ENCODE results near the genes MANEA, UFL1, NDUFAF4, COQ3 and CCNC.

- RAMPAGE, long total RNA: no peak
- RRBS: no CpG with 5 or more reads among the region's 5 CpGs
Measured at GRCh38 chr6:90195145-90195578, 101.5 kb downstream of the BACH2 start.

DNA sequence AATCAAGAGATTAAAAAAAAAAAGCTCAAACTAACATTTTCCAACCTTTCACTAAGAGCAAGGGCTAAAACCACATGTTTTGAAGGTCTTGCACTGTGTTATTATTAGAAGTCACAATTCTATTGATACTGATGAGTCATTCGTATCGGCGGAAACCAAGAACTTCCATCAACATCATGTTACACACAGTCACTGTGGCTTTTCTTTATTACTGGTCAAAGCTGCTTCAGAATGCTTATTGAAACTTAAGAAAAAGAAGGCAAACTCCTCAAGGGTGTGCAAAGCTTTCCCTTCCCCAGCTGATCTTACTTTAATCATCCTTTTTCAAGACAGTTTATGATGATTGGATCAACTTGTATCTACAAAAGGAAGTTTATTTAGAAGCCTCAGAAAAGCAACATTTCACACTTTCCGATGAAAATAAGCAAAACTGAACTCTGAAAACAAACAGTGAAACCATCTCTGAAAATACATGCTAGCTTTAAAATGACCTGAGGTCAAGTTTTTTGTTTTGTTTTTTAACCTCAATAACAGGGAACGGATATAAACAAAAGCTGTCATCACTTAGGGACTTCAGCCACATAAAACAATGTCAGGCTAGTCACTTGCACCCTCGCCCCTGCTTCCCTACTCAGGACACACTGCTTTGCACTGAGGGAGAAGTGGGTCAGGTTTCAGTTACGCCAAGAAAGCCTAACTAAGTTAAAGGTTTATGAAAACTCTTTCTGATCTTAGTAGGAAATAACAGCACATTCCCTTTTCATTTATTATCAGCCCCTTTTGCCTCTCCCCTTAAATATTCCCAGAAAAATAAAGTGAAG lies 11.7 kb downstream of the BACH2 start:
- RAMPAGE, long total RNA: no peak
- RRBS: no CpG with 5 or more reads among the region's 7 CpGs

DNA sequence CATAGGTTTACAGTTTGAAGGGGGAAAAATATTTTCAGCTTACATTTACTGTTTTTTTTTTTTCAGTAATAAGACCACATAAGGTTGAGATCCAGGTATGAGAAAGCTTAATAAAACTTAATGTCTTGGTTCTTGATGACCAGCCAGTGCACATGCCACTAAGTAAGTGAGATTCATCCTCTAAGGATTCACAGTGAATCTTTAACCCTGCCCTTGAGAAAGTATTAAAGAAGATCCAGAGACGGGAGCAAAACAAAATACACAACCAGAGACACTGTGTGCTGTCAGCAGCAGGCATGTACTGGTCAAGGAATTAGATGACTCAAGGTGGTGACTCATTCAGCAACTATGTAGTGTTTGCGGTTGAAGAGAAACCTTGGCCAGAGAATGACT lies 72.2 kb upstream of the BACH2 start:
- RAMPAGE, long total RNA: no peak
- RRBS: no CpG with 5 or more reads among the region's 2 CpGs

GRCh38 chr6:90439308-90439571 lies 142.6 kb upstream of the BACH2 start:
- RAMPAGE, long total RNA: no peak
- RRBS: no CpG with 5 or more reads among the region's 1 CpG

GRCh38 chr6:90701242-90701700 lies 114.4 kb upstream of the MAP3K7 start:
- RAMPAGE, long total RNA: no peak
- RRBS: no CpG with 5 or more reads among the region's 5 CpGs

DNA sequence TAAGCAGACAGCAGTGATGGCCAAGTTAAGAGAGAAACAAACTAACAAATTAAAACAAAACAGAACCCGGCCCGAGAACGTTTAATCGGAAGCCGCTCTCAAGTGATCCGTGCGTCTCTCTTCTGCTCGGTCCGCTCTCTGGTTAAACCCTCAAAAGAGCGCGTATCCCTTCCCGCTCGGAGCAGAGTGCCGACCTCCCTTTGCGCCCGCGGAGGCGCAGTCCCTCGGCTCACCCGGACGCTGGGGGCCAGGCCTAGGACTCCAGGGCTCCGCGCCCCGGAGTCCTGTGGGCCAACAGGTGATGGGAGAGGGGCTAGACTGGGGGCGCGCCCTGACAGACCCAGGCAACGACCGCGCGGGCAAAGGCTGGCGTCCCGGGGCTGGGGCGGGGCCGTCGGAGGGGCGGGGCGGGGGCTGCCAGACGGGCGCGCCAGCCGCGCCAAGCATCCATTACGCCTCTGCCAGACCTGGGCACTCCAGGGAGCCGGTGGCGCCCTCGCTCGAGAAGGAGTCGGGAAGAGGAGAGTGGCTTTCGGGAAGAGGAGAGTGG lies 2.8 kb downstream of the EPHA7 start:
- RAMPAGE, long total RNA: no peak
- RRBS: 1% methylated on average over 11 of the region's 49 CpGs

GRCh38 chr6:93417038-93417940 lies 2.1 kb downstream of the EPHA7 start:
- RAMPAGE, long total RNA: no peak
- RRBS: no CpG with 5 or more reads among the region's 57 CpGs

DNA sequence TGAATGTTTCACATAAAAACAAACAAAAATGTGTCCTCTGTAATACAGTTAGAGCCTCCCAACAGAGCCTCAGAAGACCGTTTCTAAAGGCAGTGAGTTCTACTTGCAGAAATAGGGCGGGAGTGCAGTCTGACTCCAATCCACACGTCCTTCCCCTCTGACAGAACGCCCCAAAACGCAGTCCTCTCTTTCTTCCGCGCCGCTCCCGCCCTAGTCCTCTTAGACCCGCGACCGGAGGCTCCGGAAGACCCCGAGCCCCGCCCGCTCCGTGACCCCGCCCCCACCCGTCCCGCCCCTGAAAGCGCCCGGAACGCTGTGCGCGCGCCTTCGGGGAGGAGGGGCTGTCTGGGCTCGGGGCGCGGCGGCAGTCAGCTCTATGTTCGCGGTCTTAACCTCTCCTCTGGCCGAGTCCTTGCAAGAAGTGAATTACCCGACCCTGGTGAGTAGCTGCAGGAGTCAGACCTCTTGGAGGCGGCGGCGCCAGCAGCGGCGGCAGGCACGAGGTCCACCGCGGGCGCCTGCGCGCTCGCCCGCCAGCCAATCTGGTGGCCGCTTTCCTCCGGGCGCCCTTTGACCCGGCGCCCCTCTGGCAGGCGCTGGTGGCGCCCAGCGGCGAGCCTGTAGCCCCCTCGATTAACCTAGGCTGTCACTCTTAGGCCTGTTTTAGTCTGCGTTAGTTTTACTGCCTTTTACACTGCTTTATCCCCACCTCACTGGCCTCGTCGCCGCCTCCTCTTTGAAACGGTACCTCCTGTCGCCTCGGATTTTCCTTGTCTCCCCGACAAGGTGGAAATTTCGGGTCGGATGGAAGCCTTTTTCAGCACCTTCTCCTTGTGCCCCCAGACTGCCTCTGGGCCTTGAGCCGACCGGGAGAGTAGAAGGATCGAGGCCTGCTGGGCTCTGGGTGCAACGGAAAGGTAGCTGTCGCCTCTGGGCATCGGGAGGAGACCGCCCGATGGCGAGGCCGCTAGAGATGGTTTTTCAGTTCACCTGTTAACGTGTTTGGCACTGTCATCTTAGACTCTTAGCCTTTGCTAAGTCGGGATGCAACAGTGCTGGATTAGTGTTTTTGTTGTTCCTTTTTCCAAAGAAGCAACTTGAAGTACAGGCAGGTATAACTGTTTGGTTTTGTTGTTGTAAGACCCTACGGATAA lies at the start of gene MANEA:
Gene MANEA (plus strand): TSS at position 336 of the 1,154 bp plus-strand sequence.
- RAMPAGE, long total RNA: start-site peak on the plus strand centred at position 336 of the sequence, 37 bp wide, 95 and 72 reads in 2 replicates
- RRBS: under 1% methylated on average over 6 of the region's 81 CpGs

GRCh38 chr6:96499757-96500095 lies 21.9 kb upstream of the UFL1 start:
- RAMPAGE, long total RNA: no peak
- RRBS: no CpG with 5 or more reads among the region's 3 CpGs

DNA sequence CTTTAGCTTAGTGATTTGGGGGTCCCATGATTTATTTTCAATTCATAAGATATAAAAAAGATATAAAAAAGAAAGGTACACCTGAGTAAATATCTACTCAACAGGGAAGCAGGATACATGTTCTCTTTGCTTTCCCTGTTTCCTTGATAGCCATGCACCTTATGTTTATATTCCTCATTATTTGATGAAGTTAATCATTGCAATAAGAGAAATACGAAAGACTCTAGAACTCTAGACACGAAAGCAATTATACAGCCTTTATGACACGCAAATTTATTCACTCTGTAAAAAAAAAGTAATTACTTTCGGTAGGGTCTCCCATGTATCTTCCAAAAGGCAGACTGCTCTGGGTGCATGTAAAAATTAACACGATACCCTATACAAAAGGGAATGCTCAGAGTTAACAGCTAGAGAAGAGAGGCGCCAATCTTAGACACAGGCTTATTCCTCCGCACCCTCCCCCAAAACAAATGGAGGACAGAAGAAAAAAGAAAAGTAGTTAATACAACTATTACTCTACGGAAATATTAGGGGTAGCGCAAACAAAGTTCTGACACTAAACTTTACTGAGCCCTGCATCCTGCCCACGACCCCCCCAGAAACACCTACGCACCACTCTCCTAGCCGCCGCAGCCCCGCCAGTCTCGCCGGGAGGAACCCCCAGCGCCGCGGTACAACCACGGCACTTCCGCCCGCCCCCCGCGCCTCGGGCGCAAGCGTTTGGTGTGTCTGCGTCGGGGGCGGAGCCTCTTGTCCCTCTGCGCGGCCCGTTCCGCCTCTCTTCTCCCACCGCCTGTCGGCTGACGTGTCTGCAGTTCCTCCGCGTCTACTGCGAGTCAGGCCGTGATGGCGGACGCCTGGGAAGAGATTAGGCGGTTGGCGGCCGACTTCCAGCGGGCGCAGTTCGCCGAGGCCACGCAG lies at the start of gene UFL1:
Gene UFL1 (plus strand): TSS at position 779 of the 921 bp plus-strand sequence.
- RAMPAGE, long total RNA: start-site peak on the plus strand centred at position 811 of the sequence, 57 bp wide, 172 and 331 reads in 2 replicates
- RRBS: no CpG with 5 or more reads among the region's 51 CpGs

DNA sequence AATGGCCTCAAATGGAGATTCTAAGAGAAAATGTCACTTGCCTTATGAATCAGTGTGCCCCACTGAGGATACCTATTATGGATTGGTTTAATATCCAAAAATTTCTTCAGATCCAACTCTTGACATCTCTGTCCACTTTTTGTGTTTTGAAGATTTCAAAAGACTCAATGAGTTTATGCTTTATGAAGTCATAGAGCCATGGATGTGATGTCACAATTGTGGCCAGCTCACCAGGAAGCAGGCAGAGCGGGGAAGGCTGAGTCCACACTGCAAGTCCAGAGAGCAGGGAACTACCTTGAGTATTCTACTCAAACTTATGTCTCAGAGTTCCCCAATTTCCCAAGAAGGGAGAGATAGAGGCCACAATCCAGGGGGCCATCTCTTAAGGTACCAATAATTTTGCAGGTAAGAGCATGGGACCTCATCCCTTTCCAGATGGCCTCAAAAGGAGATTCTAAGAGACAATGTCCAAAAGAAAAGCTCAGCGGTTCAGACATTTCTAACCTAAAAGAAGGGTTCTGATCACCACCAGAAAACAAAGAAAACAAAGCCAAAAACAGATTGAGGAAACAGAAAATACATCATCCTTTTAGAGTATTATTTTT lies 510 bp upstream of the FHL5 start:
- RAMPAGE, long total RNA: no peak
- RRBS: no CpG with 5 or more reads among the region's 2 CpGs

DNA sequence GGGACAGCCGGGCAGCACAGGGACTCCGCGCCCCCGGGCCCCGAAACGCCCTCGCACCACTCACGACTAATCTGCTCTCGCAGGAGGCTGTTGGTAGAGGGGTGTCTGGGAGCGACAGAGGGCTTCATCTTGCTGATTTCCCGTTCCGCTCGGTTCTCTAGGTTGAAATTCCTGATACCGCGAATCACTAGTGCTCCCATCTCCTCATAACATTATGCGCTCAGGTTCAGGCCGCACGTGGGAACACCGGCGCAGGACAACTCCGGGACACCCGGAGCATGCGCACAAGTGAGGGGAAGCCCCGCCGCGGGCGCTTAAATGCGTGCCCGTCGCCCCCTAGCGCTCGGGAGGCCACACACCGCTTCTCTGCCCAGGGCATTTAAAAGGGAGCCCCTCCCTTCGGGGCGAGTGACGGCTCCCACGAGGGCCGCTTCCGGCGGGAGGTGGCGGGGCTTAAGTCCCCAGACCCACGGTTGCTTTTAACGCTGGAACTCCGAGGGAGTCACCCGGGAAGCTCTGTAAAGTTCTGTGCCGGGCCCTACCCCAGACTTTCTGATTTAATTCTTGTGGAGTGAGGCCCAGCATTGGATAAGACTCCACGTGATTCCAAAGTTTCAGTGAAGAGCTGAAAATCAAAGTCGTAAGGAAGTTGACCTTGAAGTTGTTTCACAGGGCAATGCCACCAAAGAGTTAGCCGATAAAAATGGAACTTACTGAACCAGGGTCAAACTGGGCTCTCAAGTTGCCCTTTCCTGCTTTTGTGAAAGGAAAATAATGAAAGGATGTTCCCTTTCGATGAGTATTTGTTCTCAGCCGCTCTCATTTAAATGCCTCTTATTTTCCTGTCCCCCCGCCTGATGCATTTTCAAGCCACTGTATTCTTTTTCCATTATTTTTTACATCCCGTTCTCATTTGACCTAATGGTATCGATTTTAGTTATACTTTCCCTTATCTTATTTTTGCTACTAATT lies at the start of gene NDUFAF4:
Gene NDUFAF4 (minus strand): TSS at position 290 of the 972 bp plus-strand sequence.
- RAMPAGE, long total RNA: start-site peak on the minus strand centred at position 254 of the sequence, 65 bp wide, 385 and 243 reads in 2 replicates
- RRBS: 1% methylated on average over 6 of the region's 54 CpGs

GRCh38 chr6:97524807-97525266 lies 241.8 kb upstream of the MMS22L start:
- RAMPAGE, long total RNA: no peak
- RRBS: no CpG with 5 or more reads among the region's 4 CpGs

DNA sequence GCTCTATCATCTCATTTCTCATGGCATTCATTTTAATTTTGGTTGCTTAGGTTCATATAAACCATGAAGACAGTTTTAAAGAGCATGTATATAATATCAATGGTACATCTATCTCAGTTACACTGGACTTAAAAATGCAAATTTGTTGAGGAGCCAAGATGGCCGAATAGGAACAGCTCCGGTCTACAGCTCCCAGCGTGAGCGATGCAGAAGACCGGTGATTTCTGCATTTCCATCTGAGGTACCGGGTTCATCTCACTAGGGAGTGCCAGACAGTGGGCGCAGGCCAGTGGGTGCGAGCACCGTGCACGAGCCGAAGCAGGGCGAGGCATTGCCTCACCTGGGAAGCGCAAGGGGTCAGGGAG lies 418.0 kb upstream of the POU3F2 start:
- RAMPAGE, long total RNA: no peak
- RRBS: no CpG with 5 or more reads among the region's 13 CpGs

- RAMPAGE, long total RNA: no peak
- RRBS: no CpG with 5 or more reads among the region's 7 CpGs
Measured at GRCh38 chr6:98836888-98837436, 2.6 kb downstream of the POU3F2 start.

GRCh38 chr6:99347247-99347805 lies 2.1 kb downstream of the FAXC start:
- RAMPAGE, long total RNA: no peak
- RRBS: no CpG with 5 or more reads among the region's 7 CpGs

GRCh38 chr6:99393433-99394730 lies at the start of gene COQ3:
Gene COQ3, minus strand, starts transcription at chr6:99394195.
- RAMPAGE, long total RNA: start-site peak on the minus strand at chr6:99394170-99394206, 26 and 31 reads in 2 replicates
- RRBS: 2% methylated on average over 12 of the region's 60 CpGs

GRCh38 chr6:99400491-99400781 lies 6.4 kb upstream of the COQ3 start:
- RAMPAGE, long total RNA: no peak
- RRBS: no CpG with 5 or more reads among the region's 6 CpGs

- RAMPAGE, long total RNA: no peak
- RRBS: no CpG with 5 or more reads among the region's 4 CpGs
Measured at GRCh38 chr6:99547253-99547944, 21.1 kb downstream of the CCNC start.

DNA sequence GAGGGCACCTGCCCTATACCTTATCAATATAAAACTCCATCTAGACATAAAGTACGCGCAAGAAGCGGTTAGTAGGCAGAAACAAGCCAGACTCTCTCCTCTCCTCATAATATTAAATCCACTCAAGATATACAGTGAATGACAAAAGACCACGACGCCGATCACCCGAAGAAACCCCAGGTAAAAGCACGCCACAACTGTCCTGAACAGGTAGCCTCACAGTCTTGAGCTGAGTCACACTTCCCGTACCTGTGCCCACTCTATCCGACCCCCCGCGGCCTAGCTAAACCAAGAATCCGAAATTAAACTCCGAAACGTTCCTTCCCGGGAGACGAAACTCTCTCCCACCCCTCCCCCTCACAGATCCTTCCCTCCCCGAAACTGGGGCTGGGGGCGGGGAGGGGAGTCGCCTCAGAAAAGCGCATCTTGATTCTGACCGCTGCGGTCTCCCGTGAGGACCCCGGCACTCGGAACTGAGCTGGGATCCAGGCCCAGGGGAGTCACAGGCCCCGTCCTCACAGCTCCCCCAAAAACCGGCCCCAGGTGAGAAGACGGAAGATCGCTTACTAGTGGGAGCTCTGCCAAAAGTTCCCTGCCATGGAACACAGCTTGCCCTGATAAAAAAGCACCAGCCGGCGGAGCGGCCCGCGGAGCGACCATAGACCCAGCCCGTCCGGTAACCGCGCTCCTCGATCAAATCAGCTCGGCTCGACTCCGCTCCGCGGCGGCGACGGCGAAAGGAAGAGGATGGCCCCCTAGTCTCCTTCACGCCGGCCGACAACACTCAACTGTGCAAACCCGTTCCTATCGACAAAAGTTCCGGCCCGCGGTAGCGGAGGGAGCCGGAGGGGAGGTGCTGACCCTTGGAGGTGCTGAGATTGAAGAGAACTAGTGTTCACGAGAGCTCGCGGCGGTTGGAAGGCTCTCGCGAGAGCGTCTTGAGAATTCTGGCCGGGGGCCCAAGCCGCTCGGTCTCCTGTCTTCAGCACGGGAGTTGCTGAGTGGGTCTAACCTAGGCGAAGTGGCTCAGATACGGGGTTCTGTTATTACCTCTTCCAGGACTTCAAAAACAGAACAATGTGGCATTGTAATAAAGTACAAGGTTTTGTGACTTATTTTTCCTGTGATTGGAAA lies at the start of gene CCNC:
Gene CCNC (minus strand): TSS at position 732 of the 1,134 bp plus-strand sequence.
- RAMPAGE, long total RNA: start-site peak on the minus strand centred at position 715 of the sequence, 41 bp wide, 252 and 357 reads in 2 replicates
- RRBS: 2% methylated on average over 23 of the region's 73 CpGs

All from epithelial cell of alveolus of lung (primary cell).